SK-MEL-5 (cell line): ENCODE measurements around a stretch of chr18.

DNA sequence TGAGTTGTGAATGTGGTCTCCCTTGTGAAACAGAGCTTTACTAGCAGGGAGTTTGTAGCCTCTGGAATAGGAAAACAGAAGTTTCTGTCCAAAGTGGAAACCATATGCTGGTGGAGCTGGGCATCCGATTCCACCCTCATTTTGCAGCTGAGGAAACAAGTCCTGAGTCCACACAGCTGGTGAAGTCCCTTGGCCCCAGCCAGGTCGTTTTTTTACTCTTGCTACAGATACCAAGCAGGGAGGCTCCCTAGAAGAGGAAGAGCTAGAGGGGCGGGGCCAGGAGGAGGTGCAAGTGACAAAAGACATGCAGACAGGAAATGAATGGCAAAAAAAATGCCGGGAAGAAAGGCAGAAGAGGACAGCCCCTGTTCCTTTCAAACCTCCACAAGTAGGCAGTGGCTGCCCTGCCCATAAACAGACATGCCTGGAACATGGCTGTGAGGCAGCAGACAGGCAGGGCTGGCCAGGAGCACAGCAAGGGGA lies 108.8 kb downstream of the ZBTB7C start:
RAMPAGE:
- cytosol, long total RNA, result no peak
- long total RNA, result no peak
- nucleus, long total RNA, result no peak

DNA sequence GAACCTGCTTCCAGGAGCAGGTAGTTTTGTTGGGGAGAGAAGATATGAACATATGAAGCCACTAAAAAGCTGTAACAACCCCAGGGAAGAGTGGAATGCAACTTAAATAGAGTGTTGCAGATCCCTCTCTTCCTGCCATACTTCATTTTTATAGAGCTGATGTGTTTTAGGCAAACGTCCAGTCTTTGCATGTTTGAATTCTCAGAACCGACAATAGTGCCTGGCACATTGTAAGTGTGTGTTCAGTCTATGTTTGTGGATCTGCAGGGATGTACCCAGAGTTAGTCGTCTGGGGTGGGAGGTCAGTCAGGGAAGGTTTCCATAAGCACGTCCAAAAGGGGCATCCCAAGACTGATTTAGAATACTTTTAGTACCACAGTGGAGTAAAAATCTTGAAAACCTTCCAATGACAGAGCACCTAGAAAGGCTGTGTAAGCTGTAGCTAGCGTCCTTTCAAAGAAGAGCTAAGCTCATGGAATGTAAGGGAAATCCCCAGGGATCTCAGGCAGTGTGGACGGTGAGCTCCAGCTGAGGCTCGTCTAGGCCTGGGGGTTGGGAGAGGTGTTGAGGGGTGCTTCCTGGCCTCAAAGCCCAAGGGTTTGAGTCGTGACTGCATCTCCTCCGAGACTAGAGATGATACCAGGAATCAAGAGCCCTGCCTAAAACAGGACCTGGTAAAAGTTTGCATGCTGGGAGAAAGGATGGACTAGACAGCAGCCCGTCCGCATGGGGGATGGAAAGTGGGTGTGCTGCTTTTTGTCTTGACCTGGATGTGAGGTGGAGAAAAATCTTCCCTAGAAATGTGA lies 7.5 kb downstream of the CTIF start:
RAMPAGE:
- cytosol, long total RNA, result no peak
- long total RNA, result no peak
- nucleus, long total RNA, result no peak

DNA sequence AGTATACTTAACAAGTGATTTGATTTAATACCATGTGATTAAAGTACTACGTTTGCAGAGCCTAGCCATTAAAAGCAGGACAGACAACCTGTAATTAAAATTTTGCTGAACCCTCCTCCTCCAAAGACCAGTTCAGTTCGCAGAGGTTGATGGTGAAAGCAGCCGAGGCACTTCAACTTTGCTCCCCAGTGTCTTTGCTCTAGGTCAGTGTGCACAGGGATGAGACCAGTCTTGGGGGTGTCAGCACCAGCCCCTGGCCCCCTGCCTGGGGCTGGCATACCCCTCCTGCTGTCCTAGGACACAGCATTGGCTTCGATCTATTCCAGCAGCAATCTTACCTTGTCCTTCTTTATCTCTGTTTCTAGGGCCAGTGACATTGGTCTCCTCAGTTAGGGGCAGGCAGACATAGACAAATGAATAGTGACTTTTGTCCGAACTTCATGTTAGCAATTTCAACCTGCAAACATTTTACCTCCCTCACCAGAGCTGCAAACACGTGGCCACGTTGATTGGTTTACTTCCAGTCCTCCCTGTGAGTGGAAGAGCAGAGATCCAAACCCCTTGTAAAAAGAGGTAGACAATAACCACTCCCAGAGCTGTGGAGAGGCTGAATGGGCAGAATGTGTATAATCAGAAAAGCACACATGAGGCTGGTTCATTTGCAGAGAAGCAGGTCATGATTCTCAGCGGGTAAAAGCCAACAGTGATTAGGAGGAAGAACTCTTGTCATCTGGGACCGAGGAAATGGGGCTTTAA lies 30.9 kb downstream of the CTIF start:
RAMPAGE:
- cytosol, long total RNA, result no peak
- long total RNA, result no peak
- nucleus, long total RNA, result no peak

DNA sequence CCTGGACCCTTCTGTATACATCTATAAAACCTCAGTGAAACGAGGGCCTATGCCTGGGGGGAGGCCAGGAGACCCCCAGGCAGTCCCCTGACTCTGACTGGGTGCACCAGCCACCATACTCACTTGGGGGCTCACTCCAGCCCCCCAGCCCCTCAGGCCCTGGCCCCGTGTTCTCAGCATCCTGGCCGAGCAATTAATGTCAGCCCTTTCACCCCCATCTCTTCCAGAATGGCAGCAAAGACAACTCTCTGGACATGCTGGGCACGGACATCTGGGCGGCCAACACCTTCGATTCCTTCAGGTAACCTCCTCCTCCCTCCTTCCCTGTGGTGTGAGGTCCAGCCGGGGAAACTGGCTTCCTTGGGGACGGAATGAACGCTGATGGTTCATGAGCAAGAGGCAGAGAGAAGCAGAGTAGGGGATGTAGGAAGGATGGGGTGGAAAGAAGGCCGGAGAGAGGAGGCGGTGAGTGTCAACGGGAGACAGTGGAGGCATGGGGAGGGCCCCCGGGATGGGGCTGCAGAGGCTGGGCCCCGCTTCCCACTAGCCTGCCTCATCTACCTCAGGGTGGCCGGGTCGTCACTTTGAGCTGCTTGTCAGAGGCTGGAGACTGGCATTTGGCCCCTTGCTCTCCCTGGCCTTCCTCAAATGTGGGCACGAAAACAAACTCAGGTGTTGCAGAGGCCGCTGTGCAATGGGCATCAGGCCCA lies 124.8 kb downstream of the CTIF start:
RAMPAGE:
- cytosol, long total RNA, result no peak
- long total RNA, result no peak
- nucleus, long total RNA, result no peak

DNA sequence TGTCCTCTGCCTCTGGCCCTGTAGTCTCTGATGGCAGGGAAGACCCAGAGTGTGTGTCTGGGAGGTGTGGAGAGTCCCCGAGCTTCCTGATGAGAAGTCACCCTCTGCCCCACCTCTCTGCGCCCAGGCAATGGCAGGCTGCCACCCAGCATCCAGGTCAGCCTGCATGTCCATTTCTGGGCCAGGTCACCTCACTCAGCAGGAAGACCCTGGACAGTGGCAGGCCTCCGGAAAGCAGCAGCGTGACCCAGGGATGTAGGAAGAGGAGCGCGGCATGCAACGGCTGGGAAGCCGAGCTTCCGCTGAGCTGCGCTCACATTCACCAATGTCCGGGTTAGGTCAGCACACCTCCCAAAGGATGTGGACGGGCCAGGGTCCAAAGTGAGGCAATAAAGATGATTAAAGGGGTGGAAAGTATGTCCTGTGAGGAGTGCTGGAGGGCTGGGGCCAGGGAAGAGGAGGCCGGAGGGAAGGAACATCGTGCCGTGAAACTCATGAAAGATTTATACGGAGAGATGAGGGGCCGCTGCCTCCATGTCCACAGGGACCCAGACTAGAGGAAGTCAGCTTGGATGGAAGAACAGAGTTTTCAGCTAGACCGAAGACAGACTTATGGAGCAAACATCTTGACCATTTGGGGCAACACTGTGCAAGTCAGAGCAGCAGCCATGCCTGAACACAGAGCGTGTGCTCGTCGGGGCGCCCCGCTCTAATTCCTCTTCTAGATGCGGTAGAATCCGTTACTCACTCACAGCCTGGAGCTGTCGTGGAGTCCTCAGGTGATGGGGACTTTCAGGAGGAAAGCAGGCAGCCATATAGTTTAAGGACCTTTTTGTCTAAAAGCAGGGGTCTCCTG lies 174.6 kb downstream of the CTIF start:
RAMPAGE:
- cytosol, long total RNA, result no peak
- long total RNA, result no peak
- nucleus, long total RNA, result no peak

RAMPAGE:
- cytosol, long total RNA, result no peak
- long total RNA, result no peak
- nucleus, long total RNA, result no peak
Measured at GRCh38 chr18:48734897-48735592, 196.2 kb downstream of the CTIF start.

GRCh38 chr18:48825314-48825825 lies 125.4 kb downstream of the SMAD7 start:
RAMPAGE:
- cytosol, long total RNA, result no peak
- long total RNA, result no peak
- nucleus, long total RNA, result no peak

GRCh38 chr18:48878264-48878791 lies 72.4 kb downstream of the SMAD7 start:
RAMPAGE:
- cytosol, long total RNA, result no peak
- long total RNA, result no peak
- nucleus, long total RNA, result no peak

DNA sequence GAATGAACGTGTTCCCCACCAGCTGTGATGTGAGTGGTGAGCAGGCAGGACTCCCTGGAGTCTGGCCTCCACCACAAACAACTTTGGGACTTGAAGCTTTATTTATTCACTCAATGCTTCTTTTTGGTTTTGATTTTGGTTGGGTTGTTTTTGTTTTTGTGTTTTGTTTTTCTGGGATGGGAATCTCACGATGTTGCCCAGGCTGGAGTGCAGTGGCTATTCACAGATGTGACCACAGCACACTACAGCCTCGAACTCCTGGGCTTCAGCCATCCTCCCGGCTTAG lies 71.0 kb downstream of the SMAD7 start:
RAMPAGE:
- cytosol, long total RNA, result no peak
- long total RNA, result no peak
- nucleus, long total RNA, result no peak

DNA sequence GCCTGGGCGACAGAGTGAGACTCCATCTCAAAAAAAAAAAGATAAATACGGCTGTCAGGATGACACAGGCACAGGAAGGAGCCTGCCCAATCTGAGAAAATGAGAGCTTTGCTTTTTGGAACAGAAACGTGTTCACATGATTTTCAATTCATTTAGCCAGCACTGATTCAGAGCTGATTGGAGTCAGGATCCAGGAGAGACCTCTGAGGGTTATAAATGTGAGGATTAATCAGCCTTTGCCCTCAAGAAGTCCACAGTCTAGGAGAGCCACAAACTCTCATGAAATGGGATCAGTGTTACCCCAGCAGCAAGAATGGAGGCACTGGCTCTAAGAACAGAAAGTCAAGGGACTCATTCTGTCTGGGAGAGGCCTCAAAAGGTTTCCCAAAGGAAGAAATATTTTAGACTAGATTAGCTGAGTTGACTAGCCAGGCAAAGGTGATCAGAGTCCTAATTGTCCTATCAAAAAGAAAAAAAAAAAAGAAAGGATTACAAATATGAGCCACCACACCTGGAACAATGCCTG lies 7.0 kb upstream of the SMAD7 start:
RAMPAGE:
- cytosol, long total RNA, result no peak
- long total RNA, result no peak
- nucleus, long total RNA, result no peak

DNA sequence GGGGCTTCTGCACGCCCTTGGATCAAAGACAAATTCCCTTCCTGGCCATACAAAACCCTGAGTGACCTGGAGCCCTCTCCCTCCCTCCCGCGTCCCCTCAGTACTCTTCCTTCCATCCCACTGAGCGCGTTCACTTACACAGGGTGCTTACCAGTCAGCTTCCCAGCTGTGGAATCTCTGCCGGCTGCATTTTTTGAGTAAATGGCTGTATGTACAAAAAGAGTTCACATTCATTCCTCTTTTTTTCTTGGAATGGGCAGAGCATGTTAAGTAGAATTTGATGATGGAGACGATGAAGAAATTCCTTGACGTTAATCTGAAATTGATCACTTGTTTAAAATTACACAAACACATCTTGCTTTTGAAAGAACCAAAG lies 12.1 kb upstream of the SMAD7 start:
RAMPAGE:
- cytosol, long total RNA, result no peak
- long total RNA, result no peak
- nucleus, long total RNA, result no peak

RAMPAGE:
- cytosol, long total RNA, result no peak
- long total RNA, result no peak
- nucleus, long total RNA, result no peak
Measured at GRCh38 chr18:48991538-48992586, 41.1 kb upstream of the SMAD7 start.

RAMPAGE:
- cytosol, long total RNA, result no peak
- long total RNA, result no peak
- nucleus, long total RNA, result no peak
Measured at GRCh38 chr18:49023354-49024008, 72.7 kb upstream of the SMAD7 start.

GRCh38 chr18:49564156-49564933 lies 2.5 kb downstream of the LIPG start:
RAMPAGE:
- cytosol, long total RNA, result no peak
- long total RNA, result no peak
- nucleus, long total RNA, result no peak

DNA sequence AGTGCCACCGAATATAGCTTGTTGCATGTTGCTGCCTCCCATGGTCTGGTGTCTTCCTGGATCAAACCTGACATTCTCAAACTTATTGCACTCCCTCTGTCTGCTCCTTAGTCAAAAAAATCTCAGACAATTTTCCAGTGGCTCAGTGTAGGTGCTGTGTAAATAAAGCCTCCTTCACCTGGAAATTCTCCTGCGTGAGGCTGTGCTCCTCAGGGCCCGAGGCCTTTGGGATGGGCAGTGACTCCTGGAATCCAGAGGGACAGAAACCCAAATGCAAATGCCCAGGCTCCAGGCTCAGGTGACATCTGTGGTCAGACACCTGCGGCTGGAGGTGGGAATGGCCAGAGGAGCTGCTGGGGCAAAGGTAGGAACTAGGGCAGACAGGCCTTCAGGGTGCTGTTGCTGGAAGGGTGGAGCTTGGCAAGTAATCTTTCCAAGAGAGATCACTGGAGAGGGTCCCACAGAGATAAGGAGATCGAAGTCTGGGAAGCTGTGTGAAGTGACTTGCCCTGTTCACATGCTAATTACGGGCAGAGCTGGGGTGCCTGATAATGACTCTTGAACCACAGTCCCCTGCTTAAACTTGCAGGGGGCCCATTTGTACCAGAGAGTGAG lies 82.5 kb downstream of the ACAA2 start:
RAMPAGE:
- cytosol, long total RNA, result no peak
- long total RNA, result no peak
- nucleus, long total RNA, result no peak

DNA sequence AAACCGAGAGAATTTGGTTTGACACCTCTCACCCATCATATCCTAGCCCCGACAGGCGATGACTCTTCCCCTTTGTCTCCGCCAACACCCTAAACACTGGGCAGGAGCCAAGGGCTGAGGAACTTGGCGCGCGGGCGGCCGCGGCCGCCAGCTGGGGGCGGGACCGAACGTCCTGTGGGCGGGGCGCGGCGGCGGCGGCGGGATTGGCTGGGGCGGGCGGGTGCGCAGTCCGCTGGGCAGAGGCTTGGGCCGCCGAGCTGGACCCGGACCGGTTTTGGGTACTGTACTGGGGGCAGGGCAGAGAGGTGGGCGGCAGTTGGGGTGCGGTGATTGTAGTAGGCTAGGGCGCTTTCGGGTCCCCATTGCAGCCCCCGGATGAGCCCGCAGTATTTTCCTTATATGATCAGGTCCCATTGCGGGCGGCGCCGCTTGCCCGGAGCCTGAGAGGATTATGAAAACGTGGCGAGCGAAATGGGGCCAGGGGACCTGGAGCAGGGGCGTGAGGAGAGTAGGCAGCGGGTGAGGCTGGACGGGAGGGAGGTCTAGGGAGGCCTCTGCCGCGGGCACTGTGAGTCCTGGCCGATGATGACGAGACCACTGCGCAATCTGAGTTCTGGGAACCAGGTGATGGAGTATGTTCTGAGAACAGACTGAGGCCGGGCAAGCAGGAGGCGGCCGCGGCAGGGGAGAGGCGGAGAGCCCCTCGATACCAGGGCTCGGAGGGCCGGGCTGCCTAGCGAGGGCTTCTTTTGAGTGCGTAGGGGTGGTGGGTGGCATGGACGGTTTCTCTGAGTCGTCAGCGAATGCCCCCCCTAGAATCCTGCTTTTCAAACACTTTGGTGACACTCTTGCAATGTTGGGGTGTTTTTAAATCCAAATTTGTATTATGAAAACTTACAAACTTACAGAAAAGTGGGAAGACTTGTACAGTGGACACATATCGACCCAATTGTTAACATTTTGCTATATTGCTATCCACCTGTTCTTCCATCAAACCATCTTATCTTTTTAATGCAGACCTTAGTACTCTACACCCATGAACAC lies 774 bp upstream of the ACAA2 start:
RAMPAGE:
- cytosol, long total RNA, result start-site peak on the minus strand centred at position 122 of the sequence, 79 bp wide, 305 and 280 reads in 2 replicates; start-site peak on the plus strand centred at position 239 of the sequence, 18 bp wide, 43 and 87 reads in 2 replicates
- long total RNA, result start-site peak on the minus strand centred at position 125 of the sequence, 35 bp wide, 75 and 104 reads in 2 replicates; start-site peak on the plus strand centred at position 237 of the sequence, 21 bp wide, 210 and 125 reads in 2 replicates
- nucleus, long total RNA, result start-site peak on the plus strand centred at position 262 of the sequence, 115 bp wide, 542 and 869 reads in 2 replicates

GRCh38 chr18:49878787-49879289 lies 65.5 kb upstream of the ACAA2 start:
RAMPAGE:
- cytosol, long total RNA, result no peak
- long total RNA, result no peak
- nucleus, long total RNA, result no peak

RAMPAGE:
- cytosol, long total RNA, result no peak
- long total RNA, result no peak
- nucleus, long total RNA, result no peak
Measured at GRCh38 chr18:50132160-50132809, 62.7 kb downstream of the MYO5B start.

GRCh38 chr18:50146870-50147269 lies 48.1 kb downstream of the MYO5B start:
RAMPAGE:
- cytosol, long total RNA, result no peak
- long total RNA, result no peak
- nucleus, long total RNA, result no peak

GRCh38 chr18:50560362-50561598 lies 893 bp downstream of the MAPK4 start:
RAMPAGE:
- cytosol, long total RNA, result no peak
- long total RNA, result no peak
- nucleus, long total RNA, result no peak